NB4 (cell line): ENCODE data around the genes QRFPR and BLTP1.

GRCh38 chr4:118938823-118939927 is 50.5 kb downstream of the SYNPO2 start:
- RRBS, result no CpG with 5 or more reads among the region's 13 CpGs

- RRBS, result no CpG with 5 or more reads among the region's 2 CpGs
Observed at GRCh38 chr4:119040676-119041213, 94.9 kb upstream of the MYOZ2 start.

- RRBS, result no CpG with 5 or more reads among the region's 6 CpGs
Observed at GRCh38 chr4:119046774-119047495, 88.7 kb upstream of the MYOZ2 start.

- RRBS, result no CpG with 5 or more reads among the region's 2 CpGs
Observed at GRCh38 chr4:119139612-119140067, 4.0 kb downstream of the MYOZ2 start.

DNA sequence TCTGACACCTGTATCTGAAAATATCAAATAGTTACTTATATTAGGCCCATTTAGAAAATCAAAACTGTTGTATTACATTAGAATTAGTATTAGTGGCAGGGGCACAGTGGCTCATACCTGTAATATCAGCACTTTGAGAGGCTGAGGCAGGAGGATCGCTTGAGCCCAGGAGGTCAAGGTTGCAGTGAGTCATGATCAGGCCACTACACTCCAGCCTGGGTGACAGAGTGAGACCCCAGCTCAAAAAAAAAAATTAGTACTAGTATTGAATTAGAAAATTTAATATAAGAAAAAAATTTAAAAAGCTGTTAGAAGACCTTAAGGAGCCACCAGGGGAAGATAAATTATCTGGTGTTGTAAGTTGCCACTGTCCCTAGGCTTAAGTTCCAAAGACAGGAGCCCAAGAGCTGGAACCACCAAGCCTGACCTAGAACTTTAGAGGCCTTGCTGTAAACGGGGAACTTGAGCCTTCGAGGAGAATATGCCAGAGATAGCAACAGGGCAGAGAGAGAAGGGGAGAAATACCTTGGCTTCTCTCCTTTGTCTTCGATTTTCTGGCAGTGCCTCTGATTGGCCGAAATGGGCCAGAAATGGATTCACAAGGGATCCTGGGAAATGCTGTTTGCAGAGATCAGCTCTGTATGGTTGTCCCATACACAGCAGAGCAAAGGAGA is 8.8 kb downstream of the USP53 start:
- RRBS, result no CpG with 5 or more reads among the region's 5 CpGs

GRCh38 chr4:119371274-119371866 is 49.4 kb upstream of the FABP2 start:
- RRBS, result no CpG with 5 or more reads among the region's 4 CpGs

GRCh38 chr4:121380804-121381291 is at the start of gene QRFPR:
Gene QRFPR (minus strand): TSS chr4:121381018.
- RRBS, result no CpG with 5 or more reads among the region's 31 CpGs

GRCh38 chr4:121669472-121669785 is 27.4 kb downstream of the ANXA5 start:
- RRBS, result no CpG with 5 or more reads among the region's 2 CpGs

GRCh38 chr4:121765971-121766363 is 1.0 kb upstream of the SMIM43 start:
- RRBS, result no CpG with 5 or more reads among the region's 6 CpGs

GRCh38 chr4:122152149-122153165 is at the start of gene BLTP1:
Gene BLTP1 (plus strand): TSS chr4:122152331.
- RRBS, result 3% methylated on average over 28 of the region's 62 CpGs

DNA sequence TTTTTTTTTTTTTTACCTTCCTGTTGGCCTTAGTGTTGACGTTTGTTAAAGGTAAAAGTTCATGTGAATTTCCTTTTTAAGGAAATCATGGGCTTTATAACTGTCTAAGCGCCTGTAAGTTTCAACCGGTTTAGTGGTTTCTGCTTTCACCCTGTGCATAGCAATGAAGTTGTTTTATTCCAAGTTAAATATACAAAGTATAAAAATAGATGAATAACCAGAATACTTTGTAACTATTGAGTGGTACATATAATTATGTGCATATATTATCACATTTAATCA is 976 bp downstream of the BLTP1 start:
- RRBS, result no CpG with 5 or more reads among the region's 3 CpGs

GRCh38 chr4:122560096-122560437 is 60.8 kb downstream of the IL21 start:
- RRBS, result no CpG with 5 or more reads among the region's 5 CpGs

DNA sequence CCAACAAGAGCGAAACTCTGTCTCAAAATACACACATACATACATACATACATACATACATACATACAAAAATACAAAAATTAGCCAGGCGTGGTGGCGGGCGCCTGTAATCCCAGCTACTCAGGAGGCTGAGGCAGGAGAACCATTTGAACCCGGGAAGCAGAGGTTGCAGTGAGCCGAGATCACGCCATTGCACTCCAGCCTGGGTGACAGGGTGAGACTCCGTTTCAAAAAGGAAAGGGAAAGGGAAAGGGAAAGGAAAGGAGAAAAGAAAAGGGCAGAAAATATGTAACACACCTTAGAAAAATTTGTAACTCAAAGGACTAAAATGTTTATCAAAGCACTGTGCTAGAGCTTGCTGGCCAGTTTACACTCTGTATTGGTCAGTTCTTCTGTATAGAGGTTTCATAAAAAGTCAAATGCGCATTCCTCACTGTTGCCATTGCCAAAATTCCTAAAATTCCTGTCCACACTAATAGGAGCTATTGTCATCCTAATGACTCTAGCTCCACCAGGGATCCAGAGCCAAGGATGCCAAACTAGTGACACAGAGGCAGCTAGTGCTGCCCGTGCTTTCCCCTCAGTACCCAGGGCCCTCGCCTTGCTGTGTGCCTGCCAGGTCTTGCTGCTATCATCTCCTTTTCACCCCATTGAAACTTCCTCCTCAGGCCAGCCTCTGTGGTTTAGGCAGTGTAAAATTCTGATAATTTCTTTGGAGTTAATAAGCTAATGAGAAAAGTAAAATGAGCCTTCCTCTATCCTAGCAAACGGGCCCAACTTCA is 43.4 kb upstream of the FGF2 start:
- RRBS, result no CpG with 5 or more reads among the region's 12 CpGs

DNA sequence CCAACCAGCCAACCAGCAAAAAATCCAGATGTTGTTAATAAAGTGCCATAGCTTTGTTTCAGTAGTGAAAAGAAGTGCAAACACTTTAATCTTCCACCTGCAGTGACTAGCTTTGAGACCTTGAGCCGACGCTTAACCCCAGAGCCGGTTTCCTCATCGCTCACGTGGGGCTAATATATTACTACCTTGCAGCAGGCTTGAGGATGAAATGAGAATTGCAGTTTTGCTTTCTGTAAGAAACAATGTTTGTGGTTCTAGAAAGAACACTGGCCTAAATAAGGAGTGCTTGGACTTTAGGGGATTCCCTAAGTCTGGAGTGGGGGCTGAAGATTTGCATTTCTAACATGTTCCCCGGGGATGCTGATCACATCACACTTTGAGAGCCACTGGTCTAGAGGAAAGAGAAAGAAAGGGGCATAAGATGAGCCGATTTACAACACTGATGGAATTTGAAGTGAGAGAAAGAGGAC is 1.3 kb downstream of the FGF2 start:
- RRBS, result no CpG with 5 or more reads among the region's 7 CpGs

DNA sequence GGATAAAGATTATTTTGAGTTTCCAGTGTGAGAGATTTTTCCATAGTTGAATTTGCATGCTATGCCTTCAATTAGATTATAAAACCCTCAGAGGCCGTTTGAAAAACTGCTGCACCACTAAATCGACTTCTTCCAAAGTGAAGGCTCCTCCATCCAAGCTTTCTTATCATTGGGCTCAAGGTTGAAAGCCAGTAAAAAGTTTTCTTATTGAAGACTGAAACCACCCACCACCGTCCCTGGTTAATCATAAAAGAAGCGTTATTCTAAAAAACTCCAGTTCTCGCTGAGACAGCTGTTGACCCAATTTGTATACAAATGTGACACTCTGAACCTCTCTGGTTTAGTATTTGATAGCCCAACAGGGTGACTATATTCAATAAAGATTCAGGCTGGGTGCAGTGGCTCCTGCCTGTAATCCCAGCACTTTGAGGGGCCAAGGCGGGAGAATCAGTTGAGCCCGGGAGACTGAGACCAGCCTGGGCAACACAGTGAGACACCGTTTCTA is 1.4 kb downstream of the NUDT6 start:
- RRBS, result no CpG with 5 or more reads among the region's 8 CpGs

- RRBS, result no CpG with 5 or more reads among the region's 11 CpGs
Observed at GRCh38 chr4:123444050-123444945, 47.7 kb downstream of the SPRY1 start.

- RRBS, result no CpG with 5 or more reads among the region's 9 CpGs
Observed at GRCh38 chr4:123478683-123479587, 82.3 kb downstream of the SPRY1 start.

- RRBS, result no CpG with 5 or more reads among the region's 3 CpGs
Observed at GRCh38 chr4:123588580-123588916, 192.0 kb downstream of the SPRY1 start.

GRCh38 chr4:123616838-123617496 is 220.4 kb downstream of the SPRY1 start:
- RRBS, result no CpG with 5 or more reads among the region's 8 CpGs